GM23248 (cell line): ENCODE measurements around the gene SERPINB2.

DNA sequence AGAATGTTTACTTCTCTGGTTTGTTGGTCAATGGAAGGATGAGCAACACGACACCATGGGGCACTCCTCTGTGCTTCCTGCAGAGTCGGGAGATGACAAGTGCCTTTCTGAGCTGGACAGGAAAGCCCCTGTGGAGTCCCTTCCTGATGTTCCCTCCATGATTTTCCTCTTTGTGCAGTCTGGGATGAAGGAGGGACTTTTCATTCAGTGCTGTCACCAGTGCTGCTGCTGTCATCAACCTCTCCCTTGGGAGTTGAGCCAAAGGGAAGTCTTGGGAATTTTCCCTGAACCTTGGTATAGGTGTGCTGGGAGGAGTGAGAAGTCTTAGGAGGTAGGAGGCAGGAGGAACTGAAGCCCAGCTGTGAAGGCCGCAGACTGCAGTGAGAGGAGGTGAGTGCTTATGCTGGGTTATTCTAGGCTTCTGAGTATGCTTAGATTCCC, 22.5 kb upstream of the SERPINB7 start:
- RAMPAGE, long total RNA, result no peak

- RAMPAGE, long total RNA, result no peak
Measured at GRCh38 chr18:63887499-63888080, at the start of gene SERPINB2. Gene SERPINB2 (plus strand): TSS chr18:63887705.

DNA sequence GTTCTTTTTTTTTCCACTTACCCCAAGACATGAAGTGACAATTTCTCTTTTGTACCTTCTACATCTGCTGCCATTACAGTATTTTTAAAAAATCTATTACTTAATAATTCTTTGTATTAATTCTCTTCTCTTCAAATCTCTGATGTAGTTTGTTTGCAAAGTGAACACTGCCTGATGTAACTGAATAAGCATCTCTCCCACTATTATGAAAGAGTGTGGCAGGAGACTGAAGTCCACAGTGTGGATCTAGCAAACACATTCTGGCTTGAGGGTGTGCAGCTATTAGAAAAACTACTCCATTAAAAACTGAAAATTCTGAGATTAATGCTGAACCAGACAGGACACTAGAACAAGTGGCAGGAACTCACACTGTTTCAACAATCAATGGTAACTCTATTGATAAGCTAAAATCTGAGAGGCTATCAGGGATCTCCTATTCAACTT, 5.0 kb upstream of the SERPINB8 start:
- RAMPAGE, long total RNA, result no peak

GRCh38 chr18:63965814-63966343, 4.0 kb upstream of the SERPINB8 start:
- RAMPAGE, long total RNA, result no peak

DNA sequence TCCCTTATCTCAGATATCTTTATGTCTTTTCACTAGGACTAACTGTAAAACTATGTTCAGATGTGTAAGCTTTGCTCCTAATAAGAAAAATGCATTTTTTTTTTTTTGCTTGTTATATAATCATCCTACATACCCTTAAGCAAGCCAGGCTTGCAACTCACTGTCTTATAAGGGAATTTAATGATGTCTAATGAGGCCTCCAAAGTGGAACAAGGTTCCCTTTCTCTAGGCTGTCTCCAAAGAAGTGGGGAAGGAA, 178.4 kb downstream of the SERPINB8 start:
- RAMPAGE, long total RNA, result no peak

DNA sequence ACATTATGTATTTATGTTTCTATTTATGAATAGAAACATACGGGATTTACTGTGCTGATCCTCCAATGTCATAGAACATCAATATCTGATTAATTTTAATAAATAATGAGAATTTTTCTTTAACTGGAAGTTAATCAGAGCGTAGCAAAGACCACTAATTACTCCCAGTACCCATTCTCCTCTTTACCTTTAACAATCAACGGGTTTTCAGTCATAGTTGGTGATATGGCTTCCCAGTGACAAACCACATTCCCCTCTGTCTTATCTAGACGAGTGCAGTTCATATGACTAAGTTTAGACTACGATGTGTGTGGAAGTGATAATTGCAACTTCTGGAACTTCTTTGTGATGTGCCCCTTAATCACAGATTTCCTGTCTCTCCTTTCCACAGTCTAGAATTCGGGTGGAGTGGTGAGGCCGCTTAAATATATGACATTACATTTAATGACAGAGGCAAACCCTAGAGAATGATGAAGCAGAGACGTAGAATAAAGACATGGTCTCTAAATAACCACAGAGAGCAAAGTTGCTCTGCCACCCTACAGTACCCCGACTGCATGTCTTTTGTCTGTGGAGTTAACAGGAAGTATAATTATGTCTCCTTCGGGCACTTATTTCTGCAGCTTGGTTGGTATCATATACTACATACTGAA, 693.3 kb upstream of the CDH7 start:
- RAMPAGE, long total RNA, result no peak

GRCh38 chr18:66558720-66559090, 45.2 kb downstream of the CDH19 start:
- RAMPAGE, long total RNA, result no peak

- RAMPAGE, long total RNA, result no peak
Measured at GRCh38 chr18:67418186-67418546, 98.4 kb downstream of the DSEL start.

GRCh38 chr18:68803334-68803896, 5.5 kb downstream of the CCDC102B start:
- RAMPAGE, long total RNA, result no peak

- RAMPAGE, long total RNA, result no peak
Measured at GRCh38 chr18:70375954-70376584, 87.2 kb downstream of the SOCS6 start.

- RAMPAGE, long total RNA, result no peak
Measured at GRCh38 chr18:70376682-70377813, 88.2 kb downstream of the SOCS6 start.

GRCh38 chr18:70469631-70470396, 181.0 kb downstream of the SOCS6 start:
- RAMPAGE, long total RNA, result no peak

DNA sequence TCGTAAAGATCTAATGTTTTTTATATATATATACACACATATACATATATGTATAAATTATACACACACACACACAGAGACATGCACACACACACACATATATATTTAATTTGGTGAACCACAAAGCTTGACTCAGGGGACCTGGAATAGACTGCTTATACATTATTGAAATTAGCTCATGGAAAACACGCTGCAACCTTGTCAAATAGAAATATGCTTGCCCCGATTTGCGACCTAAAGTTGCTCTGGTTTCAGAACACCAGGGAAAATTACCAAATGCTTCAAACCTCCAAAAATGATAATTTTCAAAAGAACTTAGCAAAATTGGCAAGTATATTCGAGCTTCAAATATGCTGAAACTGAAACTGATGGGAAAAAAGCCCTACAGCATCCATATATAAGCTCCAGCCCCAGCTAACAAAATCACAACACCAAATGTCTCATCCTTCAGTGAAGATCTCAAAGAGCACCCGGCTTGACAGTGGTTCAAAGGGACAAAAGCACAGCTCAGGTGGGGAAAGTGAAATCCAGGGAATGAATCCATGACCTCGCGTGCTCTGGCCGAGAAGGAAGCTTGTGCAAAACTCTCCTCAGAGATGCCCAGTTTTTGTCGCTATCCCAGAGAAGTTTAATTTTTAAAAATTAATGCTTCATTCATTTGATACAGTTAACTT, 370.7 kb downstream of the SOCS6 start:
- RAMPAGE, long total RNA, result no peak

- RAMPAGE, long total RNA, result no peak
Measured at GRCh38 chr18:70672441-70673198, 383.8 kb downstream of the SOCS6 start.

GRCh38 chr18:71578758-71579083, 965.4 kb downstream of the CBLN2 start:
- RAMPAGE, long total RNA, result no peak

GRCh38 chr18:73784640-73785197, 362.9 kb downstream of the FBXO15 start:
- RAMPAGE, long total RNA, result no peak

DNA sequence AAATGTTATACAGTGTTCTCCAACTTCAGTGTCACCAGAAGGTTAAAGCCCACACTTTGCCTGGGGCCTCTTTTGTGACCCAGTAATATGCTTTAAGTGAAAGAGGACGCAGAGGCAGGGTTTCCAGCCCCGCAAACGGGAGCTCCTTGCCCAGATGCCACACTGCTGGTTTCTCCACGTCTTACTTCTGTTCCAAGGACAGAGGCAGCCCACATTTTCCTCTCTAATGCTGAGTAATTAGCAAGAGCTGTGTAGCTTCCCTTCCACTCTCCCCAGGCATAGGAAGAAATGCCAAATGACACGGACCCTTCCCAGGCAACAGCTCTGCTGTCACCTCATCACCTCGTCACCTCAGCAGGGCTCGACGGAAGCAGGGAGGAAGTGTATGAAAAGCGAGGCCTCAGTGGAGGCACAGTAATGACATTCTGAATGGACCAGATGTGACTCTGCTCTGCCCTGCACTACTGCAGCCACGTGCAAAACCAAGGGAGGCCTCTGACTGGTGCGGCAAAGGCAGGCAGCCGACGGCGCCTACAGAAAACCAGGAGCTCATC, 64.6 kb downstream of the FBXO15 start:
- RAMPAGE, long total RNA, result no peak

GRCh38 chr18:74269048-74270300, 22.3 kb downstream of the CYB5A start:
- RAMPAGE, long total RNA, result no peak

DNA sequence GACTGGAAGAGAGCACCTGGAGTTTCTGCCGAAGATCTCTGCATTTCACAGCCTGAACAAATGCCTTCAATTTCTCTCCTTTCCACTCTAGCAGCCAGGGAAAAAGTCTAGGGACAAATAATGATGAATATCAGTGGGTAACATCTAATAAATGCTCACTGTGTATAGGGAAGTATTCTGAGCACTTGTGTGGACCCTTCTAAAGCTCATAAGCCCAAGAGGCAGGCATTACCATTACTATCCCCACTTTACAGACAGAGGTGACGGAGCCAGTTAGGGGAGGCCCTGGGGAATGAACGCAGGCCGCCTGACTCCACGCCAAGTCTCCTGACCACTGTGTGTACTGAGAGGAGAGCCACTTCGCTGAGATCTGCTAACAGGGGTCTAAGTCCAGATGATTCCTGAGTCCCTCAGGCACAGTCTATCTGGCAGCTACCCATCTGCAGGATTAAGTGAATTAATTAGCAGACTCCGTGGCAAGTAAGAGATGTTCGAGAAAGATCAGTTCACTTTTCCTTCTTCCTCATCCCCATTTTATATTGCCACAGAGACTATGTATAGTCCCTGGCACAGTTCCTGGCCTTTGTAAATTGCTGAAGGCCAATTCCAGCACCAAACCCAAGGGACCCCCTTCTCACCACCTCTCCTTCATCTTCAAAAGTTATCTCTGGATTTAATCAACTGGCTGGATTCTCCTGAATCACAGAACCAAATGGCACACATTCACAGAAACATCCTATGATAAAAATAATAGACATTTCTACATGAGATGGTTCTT, 13.7 kb downstream of the CYB5A start:
- RAMPAGE, long total RNA, result no peak

DNA sequence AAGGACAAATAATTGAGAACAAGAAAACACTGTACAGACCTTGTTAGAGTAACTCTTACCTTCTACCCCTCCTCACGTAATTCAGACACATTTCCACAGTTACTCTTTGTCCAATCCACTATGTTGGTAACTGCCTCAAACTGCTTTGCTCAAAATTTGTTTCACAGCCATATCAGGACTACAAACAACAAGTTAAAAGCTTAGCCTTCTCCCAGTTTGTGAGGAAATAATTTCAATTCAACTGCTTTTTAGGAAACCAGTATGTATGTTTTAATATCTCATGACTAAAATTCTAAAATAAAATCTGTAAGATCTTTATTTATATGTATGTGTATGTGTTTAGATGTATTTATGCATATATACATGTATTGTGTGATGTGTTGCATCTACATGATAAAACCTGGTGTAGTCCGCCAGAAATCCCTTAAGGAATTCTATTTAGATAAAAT, 8.9 kb upstream of the CYB5A start:
- RAMPAGE, long total RNA, result no peak